Anterior vena cava (tissue), 1 donor: ENCODE data around the genes VSTM2B, RGS9BP and SLC7A9.

- PRO-cap, result unidirectional peak, plus-strand start at chr19:29525141
Measured at GRCh38 chr19:29524784-29525674, 765 bp upstream of the VSTM2B start.

DNA sequence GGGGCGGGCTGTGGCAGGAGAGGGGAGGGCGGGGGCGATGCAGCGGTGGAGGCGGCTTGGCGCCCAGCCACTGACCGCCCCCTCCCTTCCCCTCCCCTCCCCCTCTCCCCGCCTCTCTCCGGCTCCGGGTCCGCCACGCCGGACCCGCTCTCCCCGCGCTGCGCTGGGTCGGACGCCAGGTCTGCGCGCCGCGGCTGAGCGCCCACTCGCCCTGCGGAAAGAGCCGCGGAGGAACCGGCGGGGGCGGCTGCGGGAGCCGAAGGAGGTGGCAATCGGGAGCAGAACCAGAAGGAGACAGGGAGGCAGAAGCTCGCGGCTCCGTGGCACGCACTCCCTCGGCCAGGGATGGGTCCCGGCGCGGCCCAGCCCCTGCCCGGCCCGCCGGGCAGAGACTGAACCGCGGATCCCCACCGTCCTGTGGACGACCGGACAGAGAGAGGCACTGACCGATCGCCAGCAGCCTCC, at the start of gene VSTM2B:
Gene VSTM2B, plus strand, starts transcription at position 111 of the 465 bp plus-strand sequence.
- PRO-cap, result no peak

- PRO-cap, result no peak
Measured at GRCh38 chr19:29667782-29668592, 2.7 kb downstream of the PLEKHF1 start.

GRCh38 chr19:29704774-29705298, 10.2 kb downstream of the C19orf12 start:
- PRO-cap, result no peak

GRCh38 chr19:29830958-29831641, 19.3 kb downstream of the CCNE1 start:
- PRO-cap, result no peak

GRCh38 chr19:30222573-30222824, 149.7 kb upstream of the ZNF536 start:
- PRO-cap, result no peak

DNA sequence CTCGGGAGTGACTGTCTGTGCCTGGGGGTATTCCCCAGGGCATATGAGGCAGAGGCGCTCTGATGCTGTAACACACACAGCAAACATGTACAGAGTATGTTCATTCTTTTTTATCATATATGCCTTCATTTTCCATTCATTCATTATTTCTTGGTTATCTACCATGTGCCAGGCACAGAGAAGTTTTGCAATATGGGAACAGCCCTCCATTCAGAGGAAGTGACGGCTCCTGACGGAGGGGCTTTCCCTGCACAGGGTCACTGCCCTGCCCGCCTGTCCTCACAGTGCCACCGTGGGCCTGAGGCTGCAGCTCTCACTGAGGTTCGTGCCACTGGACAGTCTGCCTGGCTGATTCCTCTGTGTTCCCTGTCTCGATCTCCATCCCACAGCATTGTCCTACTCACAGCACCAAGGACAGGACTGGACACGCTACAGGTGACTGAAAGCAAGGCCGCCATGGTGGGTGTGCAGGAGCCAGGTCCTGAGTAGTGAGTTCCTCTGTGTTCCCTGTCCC, 92.7 kb downstream of the TSHZ3 start:
- PRO-cap, result no peak

DNA sequence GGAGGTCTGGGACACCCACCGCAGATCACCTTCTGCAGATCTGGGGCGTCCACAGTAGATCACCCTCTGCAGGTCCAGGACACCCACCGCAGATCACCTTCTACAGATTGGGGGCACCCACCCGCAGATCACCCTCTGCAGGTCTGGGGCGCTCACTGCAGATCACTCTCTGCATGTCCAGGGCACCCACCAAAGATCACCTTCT, 153.4 kb upstream of the TSHZ3 start:
- PRO-cap, result no peak

GRCh38 chr19:31835158-31835511, 485.9 kb upstream of the TSHZ3 start:
- PRO-cap, result no peak

DNA sequence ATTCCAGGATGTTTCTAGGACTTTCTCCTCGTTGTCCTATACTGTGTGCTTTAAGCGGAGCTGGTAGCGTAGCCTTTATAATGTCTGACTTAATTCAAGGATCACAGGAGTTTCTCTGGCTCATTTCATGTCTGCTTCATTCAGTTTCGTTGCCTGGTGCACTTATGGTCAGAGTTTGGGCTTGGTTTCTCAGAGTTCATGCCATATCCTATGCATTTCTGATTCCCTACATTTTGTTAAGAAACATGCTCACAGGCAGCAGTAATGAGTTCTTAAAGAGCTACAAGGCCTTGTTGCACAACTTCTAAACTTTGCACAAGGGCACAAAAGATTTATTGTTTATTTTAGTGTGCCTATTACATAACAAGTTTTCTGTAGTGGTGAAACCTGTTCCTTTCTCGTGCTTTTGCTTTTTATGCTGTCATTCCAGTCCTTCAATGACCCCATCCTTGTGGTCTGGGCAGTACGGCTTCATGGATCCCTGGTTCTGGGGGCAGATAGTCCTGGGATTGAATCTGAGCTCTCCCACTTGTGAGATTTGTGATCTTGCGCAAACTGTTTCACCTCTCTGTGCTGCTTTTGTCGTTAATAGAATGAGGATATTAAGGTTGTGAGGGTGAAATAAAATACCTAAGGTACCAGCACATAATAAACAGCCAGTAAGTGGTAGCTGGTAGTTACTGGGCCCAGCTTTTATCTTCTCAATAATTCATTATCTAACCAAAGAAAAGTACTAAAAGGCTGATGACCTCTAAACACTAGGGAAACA, 17.8 kb downstream of the ZNF507 start:
- PRO-cap, result no peak

DNA sequence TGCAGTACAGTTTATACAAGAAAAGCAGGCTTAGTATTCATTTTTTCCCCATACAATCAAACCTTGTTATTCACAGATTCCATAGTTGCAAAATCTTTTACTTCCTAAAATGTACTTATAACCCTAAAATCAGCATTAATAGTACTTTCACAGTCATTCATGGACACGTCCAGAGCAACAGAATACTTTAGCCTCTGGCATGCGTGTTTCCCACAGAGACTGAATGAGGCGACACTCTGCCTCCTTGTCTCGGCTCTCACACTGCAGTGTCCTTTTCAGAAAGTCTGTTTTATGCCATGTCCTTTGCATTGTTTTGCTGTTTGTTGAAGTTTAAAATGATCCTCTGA, 28.4 kb downstream of the DPY19L3 start:
- PRO-cap, result no peak

GRCh38 chr19:32587062-32587648, 6.2 kb downstream of the PDCD5 start:
- PRO-cap, result no peak

- PRO-cap, result bidirectional peak, plus-strand start at chr19:32675404, minus-strand start at chr19:32675166
Measured at GRCh38 chr19:32675309-32676206, at the start of gene RGS9BP. Gene RGS9BP (plus strand): TSS chr19:32675848.

GRCh38 chr19:32869488-32870042, at the start of gene SLC7A9:
Gene SLC7A9 (minus strand): TSS chr19:32869767.
- PRO-cap, result no peak

DNA sequence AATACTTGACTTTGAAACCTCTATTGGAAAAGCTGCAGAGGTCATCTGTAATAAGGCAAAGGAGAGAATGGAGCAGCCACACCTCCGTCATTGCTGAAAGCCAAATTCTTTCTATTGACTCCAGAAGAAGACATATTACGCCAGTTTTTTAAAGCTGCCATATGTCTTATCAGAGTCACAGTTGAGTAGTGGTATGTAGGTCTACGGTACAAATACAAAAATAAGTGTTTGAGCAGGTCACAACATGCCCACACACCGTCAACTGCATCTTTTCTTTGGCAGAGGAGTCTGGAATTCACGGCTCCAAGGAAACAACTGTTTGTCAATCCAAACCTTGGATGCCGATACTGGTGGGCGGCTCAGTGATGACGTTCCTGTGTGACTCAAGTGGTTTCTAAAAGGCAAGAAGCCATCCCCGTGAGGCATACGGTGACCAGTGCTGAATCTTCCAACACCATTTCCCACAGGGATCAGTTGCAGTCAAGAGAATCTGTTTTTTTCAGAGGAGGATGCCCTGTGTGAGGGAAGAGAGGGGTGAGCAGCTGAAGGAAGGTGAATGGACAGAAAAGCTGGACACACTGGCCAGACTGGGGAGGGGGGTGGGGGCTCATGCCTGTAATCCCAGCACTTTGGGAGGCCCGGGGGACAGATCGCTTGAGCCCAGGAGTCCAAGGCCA, 23.0 kb upstream of the CEBPG start:
- PRO-cap, result no peak

- PRO-cap, result no peak
Measured at GRCh38 chr19:33379158-33379510, 5.6 kb downstream of the CEBPG start.

DNA sequence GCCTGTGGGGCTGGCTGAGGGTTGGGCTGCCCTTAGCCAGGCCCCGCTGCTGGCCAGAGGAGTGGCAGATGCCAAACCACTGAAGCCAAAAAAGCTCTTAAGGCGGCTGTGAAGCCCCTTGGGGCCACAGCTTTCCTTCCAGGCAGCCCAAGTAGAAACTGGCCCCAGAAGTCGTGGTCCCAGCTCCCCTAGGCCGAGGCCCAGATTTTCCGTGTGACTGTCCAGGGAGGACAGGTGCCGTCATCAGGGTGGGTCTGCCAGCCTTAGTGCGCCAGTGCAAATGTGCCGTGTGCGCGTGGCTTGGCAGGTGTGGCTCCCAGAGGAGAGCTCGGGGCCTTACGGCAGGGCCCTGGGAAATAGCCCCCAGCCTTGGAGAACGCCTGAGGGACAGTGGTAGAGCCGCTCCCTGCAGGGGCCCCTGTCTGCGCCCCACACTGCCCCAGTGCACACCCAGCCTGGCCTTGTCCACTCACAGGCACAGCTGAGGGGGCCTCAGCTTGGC, 14.9 kb downstream of the CEBPG start:
- PRO-cap, result no peak

- PRO-cap, result no peak
Measured at GRCh38 chr19:33422895-33423274, 49.4 kb downstream of the CEBPG start.

- PRO-cap, result no peak
Measured at GRCh38 chr19:33438100-33438657, 64.7 kb downstream of the CEBPG start.

GRCh38 chr19:33499218-33499830, 22.3 kb downstream of the PEPD start:
- PRO-cap, result no peak